Hair follicle dermal papilla cell (primary cell): ENCODE measurements around the genes MEIOSIN and DMPK.

DNA sequence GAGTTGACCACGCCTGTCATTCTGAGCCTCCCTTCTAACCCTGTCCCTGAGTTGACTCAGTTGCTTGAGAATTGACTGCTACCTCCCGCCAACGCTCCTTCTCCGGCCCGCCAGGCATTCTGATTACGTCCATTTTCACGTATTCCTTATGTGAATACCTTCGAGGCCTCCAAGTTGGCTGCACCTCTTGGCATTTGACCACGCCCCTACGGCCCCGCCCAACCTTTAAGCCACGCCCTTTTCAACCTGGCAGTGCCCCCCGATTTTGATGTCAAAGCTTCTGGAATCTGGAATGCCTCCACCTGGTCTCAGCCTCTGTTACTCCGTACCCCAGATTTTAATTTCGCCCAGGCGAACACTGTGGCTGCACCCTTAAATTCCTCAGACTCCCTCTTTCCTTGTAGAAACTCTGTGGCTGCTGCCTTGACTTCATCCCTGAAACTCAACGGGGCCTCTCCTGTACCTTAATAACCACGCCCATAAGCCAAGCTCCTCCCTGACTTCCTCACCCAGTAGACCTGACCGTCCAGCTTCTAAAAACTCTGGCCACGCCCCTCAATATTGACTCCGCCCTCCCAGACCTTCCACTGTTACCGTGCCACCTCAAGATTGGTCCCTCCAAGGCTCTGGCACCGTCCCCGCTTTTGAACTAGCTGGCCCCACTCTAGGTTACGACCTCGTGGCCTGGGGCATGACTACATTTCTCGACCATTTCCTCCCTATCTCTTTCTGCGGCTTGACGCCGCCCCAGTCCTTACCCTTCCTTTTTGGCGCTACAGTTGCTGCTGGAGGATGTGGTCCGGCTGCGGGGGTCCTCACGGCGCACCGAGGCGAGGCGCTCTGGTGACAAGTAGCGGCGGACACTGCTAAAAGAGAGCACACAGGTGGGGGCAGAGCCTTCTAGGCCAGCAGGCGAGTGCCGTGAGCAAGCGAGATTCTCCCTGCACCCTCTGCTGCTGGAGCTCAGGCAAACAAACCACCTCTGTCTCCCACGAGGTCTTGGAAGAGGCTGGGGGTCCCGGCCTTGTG, 2.0 kb upstream of the EML2 start:
- CAGE, long polyA plus RNA, result no peak

DNA sequence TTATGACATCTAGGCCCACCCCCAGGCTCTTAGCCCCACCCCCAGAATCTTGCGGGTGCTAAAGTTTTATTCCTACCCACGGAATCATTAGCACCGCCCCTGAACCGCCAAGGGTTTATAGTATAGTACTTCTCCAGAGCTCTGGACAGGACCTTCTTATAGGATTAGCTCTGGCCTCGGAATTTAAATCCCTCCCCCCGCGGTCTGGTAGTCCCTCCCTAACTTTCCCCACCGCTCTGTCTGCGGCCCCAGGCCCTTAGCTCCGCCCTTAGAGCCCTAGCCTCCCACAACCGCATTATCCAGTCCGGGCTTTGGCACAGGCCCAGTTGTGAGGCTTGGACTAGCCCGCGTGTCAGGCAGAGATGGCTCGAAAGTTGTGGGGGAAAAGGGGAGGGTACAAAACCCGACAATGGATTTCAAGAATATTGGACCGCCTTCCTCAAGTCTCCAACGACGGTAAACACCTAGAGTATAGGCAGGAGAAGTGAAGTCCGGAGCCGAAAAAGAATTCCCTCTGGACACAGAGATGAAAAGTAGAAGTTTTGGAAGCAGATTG, 6.8 kb upstream of the EML2 start:
- CAGE, long polyA plus RNA, result no peak

- CAGE, long polyA plus RNA, result no peak
Observed at GRCh38 chr19:45657743-45658234, 10.2 kb upstream of the GIPR start.

DNA sequence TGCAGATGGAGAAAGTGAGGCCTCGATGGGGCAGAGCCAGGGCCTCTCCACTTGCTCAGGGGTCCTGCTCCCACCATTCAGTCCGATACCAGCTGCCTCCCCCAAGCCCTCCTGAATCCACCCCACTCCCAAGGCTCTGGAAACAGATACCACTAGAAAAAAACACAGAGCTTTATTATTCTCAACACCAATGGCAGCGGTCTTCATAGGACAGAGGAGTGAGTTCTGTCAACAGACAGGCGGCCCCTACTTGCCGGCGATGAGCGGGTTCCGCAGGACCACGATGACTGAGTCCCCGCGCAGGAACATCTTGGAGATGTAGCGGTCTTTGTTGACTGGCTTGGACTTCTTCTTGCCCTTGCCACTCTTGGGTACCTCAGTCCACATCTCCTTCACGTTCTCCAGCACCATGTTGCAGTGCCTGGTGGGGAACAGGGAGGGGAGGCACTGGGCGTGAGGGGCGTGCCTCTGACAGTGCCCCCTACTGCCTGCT, 4.4 kb downstream of the SNRPD2 start:
- CAGE, long polyA plus RNA, result no peak

DNA sequence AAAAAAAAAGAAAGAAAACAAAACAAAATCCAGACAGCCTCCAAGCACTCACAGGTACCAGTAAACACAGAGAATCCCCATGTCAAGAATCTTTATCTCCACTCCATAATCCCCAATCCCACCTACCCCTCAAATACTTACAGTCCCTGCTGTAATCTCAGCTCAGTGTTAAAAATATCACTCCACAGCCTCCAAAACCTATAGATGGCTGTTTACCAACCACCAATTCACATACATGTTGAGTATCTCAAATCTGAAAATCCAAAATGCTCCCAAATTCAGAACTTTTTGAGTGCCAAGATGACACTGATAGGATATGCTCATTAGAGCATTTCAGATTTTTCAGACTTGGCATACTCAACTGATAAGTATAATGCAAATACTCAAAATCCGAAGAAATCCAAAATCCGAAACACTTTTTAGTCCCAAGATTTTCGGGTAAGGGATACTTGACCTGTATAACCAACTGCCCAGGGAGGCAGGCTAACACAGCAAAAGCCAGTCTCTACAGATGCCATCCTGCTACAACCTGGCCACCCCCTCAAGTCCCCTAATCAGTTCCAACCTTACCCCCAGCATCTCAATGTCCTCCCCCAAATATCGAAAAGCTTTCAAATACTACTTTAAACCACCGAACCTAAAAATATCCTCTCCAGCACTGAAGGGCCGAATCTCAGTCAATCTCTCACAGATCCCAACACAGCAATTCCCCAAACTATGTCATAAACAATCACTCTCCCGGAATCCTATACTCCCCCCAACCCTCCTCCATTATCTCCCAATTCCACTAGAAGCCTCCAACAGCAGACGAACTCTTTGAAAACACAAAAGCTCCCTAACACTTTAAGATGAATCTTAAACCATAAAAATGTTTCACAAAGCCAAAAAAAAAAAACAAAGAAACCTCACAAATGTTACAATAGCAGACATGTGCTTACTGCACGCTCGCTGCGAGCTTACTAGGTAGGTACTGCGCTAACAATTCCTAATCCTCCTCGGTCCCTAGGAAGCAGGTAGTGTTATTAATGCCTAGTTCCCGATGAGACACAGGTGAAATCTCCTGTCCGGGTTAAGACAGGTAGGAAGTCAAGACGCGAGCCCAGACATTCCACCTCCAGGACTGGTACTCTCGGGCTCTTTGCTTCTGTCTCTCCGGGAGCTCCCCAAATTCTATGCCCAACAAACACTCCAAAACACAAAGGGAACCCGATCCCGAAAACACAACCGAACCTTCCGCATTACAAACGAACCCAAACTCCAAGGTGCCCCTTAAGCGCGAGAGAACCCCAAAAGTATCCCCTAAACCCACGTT, 14.4 kb downstream of the FBXO46 start:
- CAGE, long polyA plus RNA, result no peak

DNA sequence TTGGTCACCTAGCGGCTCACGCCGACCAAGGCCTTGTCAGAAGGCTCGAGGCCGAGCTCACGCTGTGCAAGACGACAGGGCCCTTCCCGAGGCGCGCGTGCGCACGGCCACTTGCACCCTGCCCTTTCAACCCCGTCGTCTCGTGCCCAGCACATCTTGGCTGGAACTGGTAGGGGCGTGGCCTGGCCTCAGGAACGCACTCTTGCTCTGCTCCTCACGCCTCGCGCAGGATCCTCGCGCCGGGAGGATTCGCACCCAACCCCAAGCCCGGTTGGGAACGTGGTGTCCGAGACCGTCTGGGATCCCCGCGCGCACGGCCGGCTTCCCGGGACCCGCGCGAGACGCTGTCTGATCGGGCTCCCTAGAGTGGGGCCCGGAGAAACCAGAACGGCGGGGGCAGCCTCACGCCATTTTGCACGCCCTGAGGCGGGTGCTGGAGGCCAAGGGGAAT, at the start of gene MEIOSIN:
MEIOSIN (plus strand) TSS at position 199 of the 451 bp plus-strand sequence.
- CAGE, long polyA plus RNA, result no peak

- CAGE, long polyA plus RNA, result no peak
Observed at GRCh38 chr19:45768011-45768679, 907 bp downstream of the SIX5 start.

DNA sequence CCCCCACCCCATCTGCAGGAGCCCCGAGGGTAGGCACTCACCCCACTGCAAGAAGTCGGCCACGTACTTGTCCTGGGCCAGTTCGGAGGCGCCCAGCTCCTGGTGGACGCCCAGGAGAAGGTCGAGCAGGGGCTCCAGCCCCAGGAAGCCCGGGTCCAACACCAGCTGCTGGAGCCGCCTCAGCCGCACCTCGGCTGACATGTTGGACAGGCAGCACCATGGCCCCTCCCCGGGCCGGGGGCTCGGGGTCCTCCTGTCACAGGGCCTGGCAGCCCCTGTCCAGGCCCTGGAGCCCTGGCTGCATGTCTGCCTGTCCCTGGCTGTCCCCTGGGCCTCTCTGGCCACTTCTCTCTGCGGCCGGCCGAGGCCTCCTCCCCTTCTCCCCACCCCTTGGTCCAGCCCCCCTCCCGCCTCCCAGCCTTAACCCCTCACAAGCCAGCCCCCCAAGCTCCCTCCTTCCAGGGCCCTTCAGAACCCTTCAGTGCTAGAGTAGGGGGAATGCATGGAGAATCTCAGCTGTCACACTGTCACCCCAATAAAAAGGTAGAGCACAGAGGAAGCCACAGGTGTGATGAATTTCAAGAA, at the start of gene DMPK:
DMPK (minus strand) TSS at position 339 of the 585 bp plus-strand sequence.
- CAGE, long polyA plus RNA, result no peak

- CAGE, long polyA plus RNA, result no peak
Observed at GRCh38 chr19:45783016-45784149, 1.1 kb upstream of the DMPK start.

DNA sequence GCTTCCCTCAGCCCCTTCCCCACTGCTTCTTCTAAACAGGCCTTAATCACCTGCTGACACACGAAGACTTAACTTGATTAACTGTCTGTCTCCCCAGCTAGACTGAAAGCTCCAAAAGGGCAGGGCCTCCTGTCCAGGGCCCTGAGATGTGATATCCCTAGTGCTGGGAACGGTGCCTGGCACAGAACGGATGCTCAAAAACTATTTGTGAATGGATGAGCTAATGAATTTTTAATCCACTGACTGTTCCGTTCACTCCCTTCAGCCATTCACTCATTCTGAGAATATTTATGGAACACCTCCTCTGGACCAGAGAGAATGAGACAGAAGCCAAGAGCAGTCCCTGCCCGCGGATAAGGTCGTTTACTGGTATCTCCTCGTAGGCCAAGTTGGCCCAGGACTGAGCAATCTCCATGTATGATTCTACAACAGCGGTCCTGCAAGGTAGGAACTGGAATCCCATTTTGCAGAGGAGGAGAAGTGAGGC, 3.6 kb downstream of the DMWD start:
- CAGE, long polyA plus RNA, result no peak

DNA sequence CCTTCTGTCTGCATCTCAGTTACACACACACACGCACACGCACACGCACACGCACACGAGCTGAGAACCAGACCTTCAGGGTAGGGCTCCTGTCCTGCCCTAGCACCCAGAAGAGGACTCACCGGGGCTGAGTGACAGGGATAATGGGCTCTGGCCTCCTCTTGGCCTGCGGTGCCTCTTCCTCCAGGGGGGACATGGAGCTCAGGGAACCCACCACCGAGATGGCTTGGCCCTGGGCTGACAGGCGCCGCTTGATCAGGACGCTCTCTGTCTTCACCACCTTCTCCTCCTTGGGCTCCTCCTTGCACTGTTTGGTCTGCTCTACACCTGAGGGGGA, 16.1 kb upstream of the RSPH6A start:
- CAGE, long polyA plus RNA, result no peak

DNA sequence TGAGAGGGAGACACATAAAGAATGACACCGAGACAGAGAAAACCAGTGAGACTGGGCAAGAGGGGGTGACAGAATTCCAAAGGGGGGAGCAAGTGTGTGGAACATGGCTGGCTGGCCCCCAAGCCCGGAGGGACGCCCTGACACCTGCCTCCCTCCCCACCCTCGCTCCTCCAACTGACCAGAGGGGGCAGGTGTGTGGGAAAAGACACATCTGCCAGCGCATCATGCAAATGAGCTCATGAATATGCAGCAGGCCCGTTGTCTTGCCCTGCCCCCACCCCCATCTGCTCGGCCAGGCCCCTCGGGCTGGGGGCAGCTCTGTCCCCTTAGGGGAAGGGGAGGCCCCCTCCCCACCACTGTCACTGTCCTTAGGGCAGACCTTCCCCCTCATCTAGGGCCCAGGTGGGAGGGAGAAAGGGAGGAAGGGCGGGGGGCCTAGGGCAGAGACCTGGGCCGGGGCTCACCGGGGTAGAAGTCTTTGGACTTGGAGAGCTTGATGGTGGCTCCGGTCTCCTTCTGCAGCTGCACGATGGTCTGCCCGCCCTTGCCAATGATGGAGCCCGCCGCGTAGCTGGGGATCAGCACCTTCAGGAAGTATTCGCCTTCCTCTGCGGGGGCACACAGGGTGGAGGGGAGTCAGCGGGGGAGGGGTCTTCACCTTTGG, 13.0 kb downstream of the NOVA2 start:
- CAGE, long polyA plus RNA, result no peak

DNA sequence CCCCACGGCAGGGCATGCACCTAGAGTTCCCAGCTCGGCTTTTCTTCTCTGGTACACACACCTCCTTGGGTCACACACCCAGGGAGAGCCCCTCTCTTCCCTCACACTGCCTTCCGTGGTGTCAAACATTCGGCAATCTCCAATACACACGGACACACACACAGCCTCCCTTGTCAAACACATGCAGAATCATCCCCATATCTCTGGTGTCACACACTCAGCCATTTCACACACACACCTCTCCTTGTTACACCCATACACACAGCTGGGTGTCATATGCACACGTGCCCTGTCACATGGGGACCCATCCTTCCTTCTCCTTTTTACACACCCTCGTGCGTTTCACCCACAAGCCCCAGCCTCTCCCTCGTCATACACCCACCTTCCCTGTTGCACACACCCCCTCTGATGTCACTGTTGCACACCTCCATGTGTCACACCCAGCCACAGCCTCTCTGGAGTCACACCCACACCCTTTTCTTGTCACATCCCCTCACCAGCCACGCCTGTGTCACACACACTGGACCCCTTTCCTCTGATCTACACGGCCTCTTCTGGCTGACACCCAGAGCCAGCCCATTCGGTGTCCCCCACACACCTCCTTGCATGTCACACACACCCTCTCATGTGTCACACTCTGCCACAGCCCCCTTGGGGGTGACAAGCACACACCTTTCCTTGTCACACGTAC, 1.7 kb downstream of the NOVA2 start:
- CAGE, long polyA plus RNA, result no peak

GRCh38 chr19:46192041-46192287, 37.6 kb upstream of the IGFL1 start:
- CAGE, long polyA plus RNA, result no peak

GRCh38 chr19:46348444-46349191, 1.7 kb downstream of the PPP5C start:
- CAGE, long polyA plus RNA, result no peak

DNA sequence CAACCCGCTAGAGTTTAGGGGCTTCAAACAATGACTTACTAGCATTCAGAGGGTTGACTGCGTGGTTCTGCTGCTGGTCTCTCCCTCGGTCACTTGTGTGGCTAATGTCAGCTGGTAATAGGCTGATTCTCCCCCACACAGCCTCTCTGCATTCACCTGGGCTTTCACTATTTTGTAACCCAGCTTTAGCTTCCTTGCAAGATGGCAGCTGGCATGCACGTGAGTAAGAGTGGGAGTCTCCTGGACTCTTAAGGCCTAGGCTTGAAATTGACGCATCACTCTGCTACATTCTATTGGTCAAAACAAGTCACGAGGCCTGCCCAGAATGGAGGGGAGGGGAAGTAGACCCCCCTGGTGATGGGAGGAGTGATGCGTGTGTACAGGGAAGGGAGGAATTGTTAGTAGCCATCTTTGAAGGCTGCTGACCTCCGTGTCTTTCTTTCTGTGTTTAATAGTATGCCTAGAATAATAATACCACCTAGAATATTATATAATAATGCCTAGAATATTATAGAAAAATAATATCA, 24.9 kb upstream of the PNMA8B start:
- CAGE, long polyA plus RNA, result no peak

DNA sequence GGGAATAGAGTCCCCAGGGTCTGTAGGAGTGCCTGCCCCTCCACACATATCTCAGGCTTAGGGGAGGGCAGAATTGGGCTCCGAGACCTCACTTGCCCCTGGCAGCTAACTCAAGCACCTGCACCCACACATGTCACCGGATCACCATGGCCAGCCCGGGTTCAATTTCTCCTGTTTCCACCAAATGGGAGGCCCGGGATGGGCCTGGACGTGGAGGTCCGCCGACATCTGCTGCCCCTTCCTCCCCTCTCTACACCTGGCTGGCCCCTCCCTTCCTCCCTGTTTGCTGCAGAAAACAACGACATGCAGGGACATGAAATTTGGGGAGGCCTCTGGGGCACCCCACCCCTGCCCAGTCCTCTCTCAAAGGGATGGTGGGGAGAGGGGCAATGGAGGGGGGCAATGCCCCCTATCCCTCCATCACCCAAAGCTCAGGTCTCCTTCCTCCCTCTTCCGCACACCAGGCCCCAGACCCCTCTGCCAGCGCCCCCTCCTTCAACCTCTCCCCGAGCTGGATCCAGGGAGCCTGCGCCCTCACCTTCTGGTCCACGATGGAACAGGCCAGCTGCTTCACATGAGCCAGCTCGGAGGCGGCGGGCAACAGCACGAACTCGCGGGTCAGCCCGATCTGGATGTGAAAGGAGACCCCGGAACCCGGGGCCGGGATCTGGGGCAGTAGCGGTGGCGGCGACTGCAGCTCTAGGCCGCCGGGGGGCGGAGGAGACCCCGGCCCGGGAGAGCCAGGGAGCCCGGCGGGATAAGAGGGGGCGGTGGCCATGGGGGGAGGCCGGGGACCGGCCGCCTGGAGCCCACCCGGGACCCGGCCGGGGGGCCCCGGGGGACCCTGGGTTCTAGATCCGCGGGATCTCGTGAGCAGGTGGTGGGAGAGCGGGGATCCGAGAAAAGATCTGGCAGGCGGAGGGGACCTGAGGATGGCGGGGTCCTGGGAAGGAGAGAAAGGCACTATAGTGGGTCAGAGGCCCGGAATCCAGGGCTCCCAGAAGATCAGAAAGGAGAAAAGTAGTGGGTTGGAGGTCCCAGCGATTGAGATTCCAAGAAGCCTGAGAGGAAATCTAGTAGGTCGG, 979 bp downstream of the PRKD2 start:
- CAGE, long polyA plus RNA, result no peak

DNA sequence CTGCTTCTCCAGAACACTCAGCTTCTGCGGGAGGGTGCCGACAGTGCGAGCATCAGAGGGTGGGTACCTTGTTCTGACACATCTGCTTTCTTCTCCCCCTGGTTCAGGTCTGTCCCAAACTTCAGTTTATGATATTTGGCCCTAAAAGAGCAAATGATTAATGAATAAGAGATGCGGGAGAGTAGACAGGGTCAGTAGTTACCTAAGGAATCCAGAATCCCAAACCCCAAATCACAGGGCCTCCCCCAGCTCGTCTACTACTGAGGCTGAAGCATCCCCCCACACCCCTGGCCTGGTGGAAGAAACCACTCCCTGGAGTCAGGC, 7.8 kb upstream of the FKRP start:
- CAGE, long polyA plus RNA, result no peak

DNA sequence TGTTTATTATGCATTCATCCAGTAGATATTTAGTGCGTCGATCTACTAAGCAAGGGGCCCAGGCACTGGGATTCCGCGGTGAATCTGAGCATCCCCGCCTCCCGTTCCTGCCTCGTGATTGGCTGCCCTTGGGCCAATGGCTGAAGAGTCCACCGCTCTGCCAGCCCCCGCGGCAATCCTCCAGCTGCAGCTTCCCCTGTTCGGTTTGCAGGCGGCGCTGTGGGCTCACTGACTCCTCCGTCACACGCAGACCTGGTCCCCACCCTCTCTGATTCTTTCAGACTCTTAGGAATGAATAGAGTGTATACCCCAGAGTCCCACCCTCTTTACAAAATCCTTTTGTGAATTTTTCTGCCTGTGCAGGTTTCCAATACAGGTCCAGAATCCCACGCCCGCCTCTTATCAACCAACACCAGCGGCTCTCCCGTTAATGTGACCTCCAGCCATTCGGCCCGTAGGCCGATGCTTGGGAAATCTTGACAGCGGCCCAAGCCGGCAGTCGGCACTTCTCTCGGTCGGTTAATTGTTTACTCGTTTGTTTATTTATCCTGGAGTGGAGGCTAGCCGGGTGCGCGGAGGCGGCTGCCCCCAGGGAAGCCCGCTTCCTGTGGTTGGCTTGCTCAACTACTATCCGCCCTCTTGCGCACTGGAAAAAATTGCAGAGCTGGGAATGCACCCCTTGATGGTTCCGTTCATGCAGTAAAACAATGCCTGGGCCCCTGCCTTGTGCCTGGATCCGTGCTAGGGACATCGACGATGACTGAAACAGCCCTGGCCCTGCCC, 4.5 kb upstream of the ARHGAP35 start:
- CAGE, long polyA plus RNA, result no peak

DNA sequence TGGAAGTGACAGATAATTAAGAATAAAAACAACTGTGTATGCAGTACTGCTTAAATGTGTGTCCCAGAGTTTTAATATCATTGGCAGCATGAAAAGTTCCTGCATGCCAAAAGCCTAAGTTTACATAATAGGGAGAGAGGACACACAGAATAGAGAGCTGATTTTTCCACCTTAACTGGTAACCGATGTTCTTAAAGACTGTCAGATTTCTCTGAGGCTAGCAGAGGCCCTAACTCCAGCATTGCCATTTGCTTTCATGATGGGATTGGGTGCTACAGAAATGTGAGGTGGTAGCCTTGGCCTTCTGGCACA, 4.0 kb downstream of the ARHGAP35 start:
- CAGE, long polyA plus RNA, result no peak